Adrenal gland (tissue), 7 donors: ENCODE data around the genes UTY, CDY2B, HSFY1 and RBMY1J.

- PRO-cap, 3 experiments, result no peak in any of the 3 experiments
- RAMPAGE, long total RNA, 4 experiments, result no peak in any of the 4 experiments
- RRBS, result no CpG with 5 or more reads among the region's 45 CpGs
Observed at GRCh38 chrY:2934723-2935324, 357 bp upstream of the ZFY start.

GRCh38 chrY:3004363-3005160 is 69.4 kb downstream of the ZFY start:
- PRO-cap, 3 experiments, result no peak in any of the 3 experiments
- RAMPAGE, long total RNA, 4 experiments, result no peak in any of the 4 experiments
- RRBS, result no CpG with 5 or more reads among the region's 7 CpGs

- PRO-cap, 3 experiments, result peak in 1 of 3 experiments; most common plus-strand start chrY:4815606 (in 1)
- RAMPAGE, long total RNA, 4 experiments, result no peak in any of the 4 experiments
- RRBS, result no CpG with 5 or more reads among the region's 5 CpGs
Observed at GRCh38 chrY:4815306-4815662, 184.8 kb upstream of the PCDH11Y start.

DNA sequence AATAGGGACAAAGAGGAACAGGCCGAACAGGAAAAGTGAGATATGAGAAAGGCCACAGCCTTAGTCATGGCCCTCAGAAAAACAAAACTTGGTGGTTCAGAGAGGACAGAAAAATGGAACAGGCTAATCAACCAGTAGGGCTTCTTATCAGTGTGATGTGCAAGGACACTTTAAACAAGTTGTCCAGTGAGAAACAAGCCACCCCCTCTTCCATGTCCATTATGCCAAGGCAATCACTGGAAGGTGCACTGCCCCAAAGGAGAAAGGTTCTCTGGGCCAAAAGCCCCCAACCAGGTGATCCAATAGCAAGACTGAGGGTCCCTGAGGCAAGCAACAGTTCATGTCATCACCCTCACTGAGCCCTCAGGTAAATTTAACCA is 261.1 kb upstream of the AMELY start:
- PRO-cap, 3 experiments, result no peak in any of the 3 experiments
- RAMPAGE, long total RNA, 4 experiments, result no peak in any of the 4 experiments
- RRBS, result no CpG with 5 or more reads among the region's 1 CpG

DNA sequence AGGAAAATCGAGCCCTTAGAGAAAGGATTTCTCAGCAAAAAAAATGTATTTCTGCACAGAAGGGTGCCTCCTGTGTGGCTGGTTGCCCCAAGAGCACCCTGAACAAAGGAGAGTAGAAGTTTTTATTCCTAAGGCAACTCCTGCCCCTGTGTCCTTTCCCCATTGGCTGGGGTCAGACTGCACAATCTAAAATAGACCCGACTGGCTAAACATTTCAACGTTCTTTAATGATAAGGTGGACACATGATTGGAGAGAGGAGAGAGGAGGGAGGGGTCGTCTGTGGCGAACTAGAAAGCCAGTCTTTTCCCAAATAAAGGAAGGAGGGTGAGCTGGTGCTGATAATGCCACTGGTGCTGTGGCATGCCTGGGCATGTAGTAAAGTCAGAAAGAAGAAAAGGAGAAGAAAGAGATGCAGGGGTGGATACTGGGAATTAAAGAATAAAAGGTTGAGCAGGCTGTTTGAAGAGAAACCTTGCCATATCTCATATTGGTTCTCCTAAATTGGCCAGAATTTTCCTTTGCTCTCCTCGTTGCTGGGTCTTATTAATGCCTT is 367.9 kb upstream of the AMELY start:
- PRO-cap, 3 experiments, result no peak in any of the 3 experiments
- RAMPAGE, long total RNA, 4 experiments, result no peak in any of the 4 experiments
- RRBS, result no CpG with 5 or more reads among the region's 6 CpGs

- PRO-cap, 3 experiments, result no peak in any of the 3 experiments
- RAMPAGE, long total RNA, 4 experiments, result no peak in any of the 4 experiments
- RRBS, result no CpG with 5 or more reads among the region's 4 CpGs
Observed at GRCh38 chrY:7283981-7284313, 372.4 kb upstream of the AMELY start.

DNA sequence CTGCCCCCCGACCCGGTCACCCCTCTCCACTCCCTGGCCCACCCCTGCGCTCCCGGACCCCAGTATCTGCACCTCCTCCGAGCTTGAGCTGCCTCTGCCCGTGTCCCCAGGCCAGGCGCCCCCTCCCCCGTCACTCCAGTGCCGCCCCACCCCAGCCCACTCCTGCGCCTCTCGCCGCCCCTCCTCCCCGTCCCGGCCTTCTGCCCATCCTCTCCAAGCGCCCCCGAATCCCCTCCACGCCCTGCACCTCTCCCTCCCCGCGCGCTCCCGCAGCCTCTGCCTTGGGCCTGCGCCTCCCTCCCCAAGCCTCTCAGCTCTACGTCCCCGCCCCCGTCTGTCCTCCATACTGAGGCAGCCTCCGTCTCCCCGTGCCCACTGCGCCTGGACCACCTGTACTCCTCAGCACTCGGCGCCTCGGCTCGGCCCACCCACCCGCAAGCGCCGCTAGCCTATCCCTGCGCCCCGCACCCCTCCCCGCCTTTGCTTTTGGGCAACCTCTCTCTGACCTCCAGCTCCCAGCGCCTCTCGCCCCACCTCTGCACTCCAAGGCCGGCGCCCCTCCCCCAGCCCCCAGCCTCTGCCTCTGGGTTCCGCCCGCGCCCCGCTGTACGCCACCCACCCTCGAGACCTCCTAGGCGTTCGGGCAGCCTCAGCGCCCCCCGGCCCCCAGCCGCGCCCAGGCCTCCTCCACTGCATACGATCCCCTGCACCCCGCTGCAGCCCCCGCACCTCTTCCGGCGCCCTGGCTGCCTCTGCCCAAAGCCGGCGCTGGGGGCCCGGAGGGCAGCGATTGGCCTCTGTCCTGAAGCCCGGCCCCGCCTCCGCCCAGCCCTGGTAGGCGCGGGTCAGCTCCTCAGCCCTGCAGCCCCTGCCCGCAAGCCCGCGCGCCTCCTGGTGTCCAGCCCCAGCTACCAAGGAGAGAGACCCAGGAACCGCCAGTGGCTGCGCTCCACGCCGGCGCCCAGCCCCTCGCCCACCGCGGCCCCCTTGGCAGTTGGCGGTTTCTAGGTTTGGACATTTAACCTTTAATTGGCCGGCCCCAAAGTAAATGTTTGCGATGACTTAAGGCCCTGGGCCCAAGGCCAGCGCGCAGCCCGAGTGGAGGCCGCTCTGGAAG is 279.9 kb upstream of the USP9Y start:
- PRO-cap, 3 experiments, result no peak in any of the 3 experiments
- RAMPAGE, long total RNA, 4 experiments, result start-site peak on the minus strand in 1 of 4 experiments, centred at position 758 of the sequence, 8 reads per replicate
- RRBS, result 0% methylated on average over 5 of the region's 87 CpGs

- PRO-cap, 3 experiments, result no peak in any of the 3 experiments
- RAMPAGE, long total RNA, 4 experiments, result no peak in any of the 4 experiments
- RRBS, result no CpG with 5 or more reads among the region's 20 CpGs
Observed at GRCh38 chrY:13435809-13436465, 43.9 kb downstream of the UTY start.

- PRO-cap, 3 experiments, result no peak in any of the 3 experiments
- RAMPAGE, long total RNA, 4 experiments, result no peak in any of the 4 experiments
- RRBS, result no CpG with 5 or more reads among the region's 16 CpGs
Observed at GRCh38 chrY:13479868-13480185, at the start of gene UTY. TSS of gene UTY (minus strand) at chrY:13480033.

GRCh38 chrY:14522217-14522989 is 1.9 kb upstream of the NLGN4Y start:
- PRO-cap, 3 experiments, result no peak in any of the 3 experiments
- RAMPAGE, long total RNA, 4 experiments, result no peak in any of the 4 experiments
- RRBS, result no CpG with 5 or more reads among the region's 19 CpGs

GRCh38 chrY:17880088-17880639 is at the start of gene CDY2B:
TSS of gene CDY2B (minus strand) at chrY:17880220.
- PRO-cap, 3 experiments, result no peak in any of the 3 experiments
- RAMPAGE, long total RNA, 4 experiments, result no peak in any of the 4 experiments
- RRBS, result no CpG with 5 or more reads among the region's 9 CpGs

- PRO-cap, 3 experiments, result no peak in any of the 3 experiments
- RAMPAGE, long total RNA, 4 experiments, result no peak in any of the 4 experiments
- RRBS, result no CpG with 5 or more reads among the region's 2 CpGs
Observed at GRCh38 chrY:18546371-18547001, at the start of gene HSFY1. TSS of gene HSFY1 (plus strand) at chrY:18546720.

GRCh38 chrY:18992419-18993092 is 219.0 kb upstream of the HSFY2 start:
- PRO-cap, 3 experiments, result no peak in any of the 3 experiments
- RAMPAGE, long total RNA, 4 experiments, result no peak in any of the 4 experiments
- RRBS, result 1% methylated on average over 20 of the region's 57 CpGs

GRCh38 chrY:19040518-19041123 is 267.1 kb upstream of the HSFY2 start:
- PRO-cap, 3 experiments, result no peak in any of the 3 experiments
- RAMPAGE, long total RNA, 4 experiments, result no peak in any of the 4 experiments
- RRBS, result no CpG with 5 or more reads among the region's 4 CpGs

DNA sequence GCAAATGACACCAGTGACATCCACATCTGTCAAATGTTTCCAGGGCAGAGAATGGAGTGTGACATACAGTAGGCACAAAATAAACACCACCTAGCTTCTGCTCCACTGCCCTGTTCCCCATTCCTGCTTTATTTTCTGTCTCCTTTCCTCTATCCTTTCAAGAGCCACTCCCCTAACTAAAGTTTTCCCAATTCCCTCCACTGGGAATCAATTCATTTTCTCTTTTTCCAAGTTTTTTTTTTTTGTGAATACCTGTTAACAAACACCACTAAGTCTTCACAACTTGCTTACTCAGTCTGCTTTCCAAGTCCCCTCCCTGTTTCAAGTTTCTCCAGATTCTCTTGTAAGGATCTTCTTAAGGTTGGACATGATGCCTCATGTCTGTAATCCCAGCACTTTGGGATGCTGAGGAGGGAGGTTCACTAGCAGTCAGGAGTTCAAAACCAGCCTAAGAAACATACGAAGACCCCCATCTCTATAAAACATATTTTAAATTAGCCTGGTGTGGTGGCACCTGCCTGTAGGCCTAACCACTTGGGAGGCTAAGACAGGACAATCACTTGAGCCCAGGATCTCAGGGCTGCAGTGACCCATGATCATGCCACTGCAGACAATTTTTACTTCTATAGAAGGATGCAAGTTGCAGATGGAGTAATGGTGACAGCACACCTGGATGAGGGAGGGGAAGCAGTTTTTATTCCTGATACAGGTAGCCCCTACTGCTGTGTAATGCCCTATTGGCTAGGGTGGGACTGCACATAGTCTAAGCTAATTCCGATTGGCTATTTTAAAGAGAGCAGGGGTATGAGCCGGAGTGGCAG is 294.4 kb upstream of the HSFY2 start:
- PRO-cap, 3 experiments, result no peak in any of the 3 experiments
- RAMPAGE, long total RNA, 4 experiments, result no peak in any of the 4 experiments
- RRBS, result no CpG with 5 or more reads among the region's 3 CpGs

GRCh38 chrY:19107607-19108108 is 334.1 kb upstream of the HSFY2 start:
- PRO-cap, 3 experiments, result peak in 1 of 3 experiments; most common minus-strand start chrY:19107855 (in 1)
- RAMPAGE, long total RNA, 4 experiments, result no peak in any of the 4 experiments
- RRBS, result no CpG with 5 or more reads among the region's 8 CpGs

DNA sequence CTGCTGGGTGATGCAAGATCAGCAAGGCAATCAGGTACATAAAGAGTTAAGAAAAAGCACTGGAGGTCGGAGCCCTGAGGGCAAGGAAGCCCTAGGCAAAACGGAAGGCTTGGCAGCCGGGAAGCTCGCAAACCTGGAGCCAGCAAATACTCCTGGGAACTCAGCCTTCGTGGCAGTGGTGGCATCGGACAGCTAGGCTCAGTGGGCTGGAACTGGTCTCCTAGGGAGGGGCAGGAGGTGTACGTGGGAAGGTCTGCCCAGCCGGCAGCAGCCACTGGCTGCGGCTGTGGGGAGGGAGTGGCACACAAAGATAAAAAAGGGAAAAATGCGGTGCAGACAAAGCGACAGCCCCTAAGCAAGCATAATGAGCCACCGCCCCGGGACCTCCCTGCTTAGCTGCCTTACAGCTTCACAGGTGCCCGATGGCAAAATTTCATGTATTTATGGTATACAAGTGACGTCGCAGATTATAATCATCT is 125.2 kb upstream of the KDM5D start:
- PRO-cap, 3 experiments, result no peak in any of the 3 experiments
- RAMPAGE, long total RNA, 4 experiments, result no peak in any of the 4 experiments
- RRBS, result no CpG with 5 or more reads among the region's 16 CpGs

DNA sequence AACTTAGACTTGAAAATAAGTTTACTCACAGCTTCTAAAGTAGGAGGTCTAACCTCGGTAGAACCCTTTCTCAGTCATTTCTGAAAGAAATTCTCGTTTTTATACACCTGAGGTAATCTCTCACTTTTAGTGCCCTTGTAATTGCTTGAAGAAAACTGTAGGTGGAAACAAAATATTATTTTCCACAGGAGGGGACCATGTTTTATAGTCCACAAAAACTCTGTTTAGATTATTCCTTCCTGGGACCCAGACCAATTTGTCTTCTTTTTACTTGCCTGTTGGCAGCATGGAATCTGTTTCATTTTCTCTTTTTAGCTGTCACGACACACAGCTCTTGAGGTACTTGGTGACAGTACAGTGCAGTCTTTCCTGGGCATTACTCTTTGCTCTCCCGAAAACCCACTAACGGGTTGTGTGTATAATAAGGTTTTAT is 933 bp downstream of the EIF1AY start:
- PRO-cap, 3 experiments, result no peak in any of the 3 experiments
- RAMPAGE, long total RNA, 4 experiments, result no peak in any of the 4 experiments
- RRBS, result no CpG with 5 or more reads among the region's 5 CpGs

- PRO-cap, 3 experiments, result no peak in any of the 3 experiments
- RAMPAGE, long total RNA, 4 experiments, result no peak in any of the 4 experiments
- RRBS, result no CpG with 5 or more reads among the region's 5 CpGs
Observed at GRCh38 chrY:21683245-21683663, 148.6 kb downstream of the RBMY1A1 start.

- PRO-cap, 3 experiments, result no peak in any of the 3 experiments
- RAMPAGE, long total RNA, 4 experiments, result no peak in any of the 4 experiments
- RRBS, result no CpG with 5 or more reads among the region's 32 CpGs
Observed at GRCh38 chrY:22403052-22403540, at the start of gene RBMY1J. TSS of gene RBMY1J (plus strand) at chrY:22403410.